ENCODE data around the genes STX17 and CYLC2.

DNA sequence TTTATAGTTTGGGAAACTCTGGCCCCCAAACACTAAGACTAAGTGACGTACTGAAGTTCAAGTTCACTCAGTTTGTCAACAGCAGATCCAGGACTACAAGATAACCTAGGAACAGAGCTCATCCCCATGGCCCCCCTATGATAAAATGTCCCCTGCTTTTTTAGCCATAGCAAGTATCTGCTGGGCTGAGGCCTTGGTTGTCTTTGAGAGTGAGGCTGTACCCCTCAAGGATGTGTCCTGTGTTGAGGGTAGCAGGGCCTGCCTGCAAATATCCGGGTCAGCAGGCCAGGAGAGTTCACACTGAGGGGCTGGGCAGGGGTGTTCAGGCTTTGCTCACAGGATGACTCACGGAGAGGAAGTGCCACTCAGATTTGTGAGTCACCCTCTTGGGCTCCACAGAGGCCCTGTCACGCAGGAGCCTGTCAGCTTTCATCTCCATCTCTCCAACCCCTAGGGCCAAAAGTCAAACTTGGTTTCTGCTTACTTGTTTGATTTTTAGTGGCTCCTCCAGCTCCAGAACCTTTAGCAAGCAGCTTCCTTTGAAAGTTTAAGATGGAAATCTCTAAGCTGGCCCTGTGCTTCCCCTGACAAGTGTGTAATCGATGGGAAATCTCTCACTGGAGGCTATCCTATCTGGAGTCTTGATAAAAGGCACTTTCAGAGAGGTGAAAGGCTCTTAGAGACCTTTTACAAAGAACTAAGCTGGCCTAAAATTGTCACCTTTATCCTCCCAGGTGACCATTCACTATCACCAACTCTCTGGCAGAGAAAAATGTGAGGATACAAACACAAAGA, 211.5 kb downstream of the SEC61B start:
- PRO-cap: no peak
- RAMPAGE, long total RNA, 4 experiments: no peak in any of the 4 experiments

GRCh38 chr9:99830909-99831306, 9.2 kb downstream of the NR4A3 start:
- PRO-cap: no peak
- RAMPAGE, long total RNA, 4 experiments: no peak in any of the 4 experiments

DNA sequence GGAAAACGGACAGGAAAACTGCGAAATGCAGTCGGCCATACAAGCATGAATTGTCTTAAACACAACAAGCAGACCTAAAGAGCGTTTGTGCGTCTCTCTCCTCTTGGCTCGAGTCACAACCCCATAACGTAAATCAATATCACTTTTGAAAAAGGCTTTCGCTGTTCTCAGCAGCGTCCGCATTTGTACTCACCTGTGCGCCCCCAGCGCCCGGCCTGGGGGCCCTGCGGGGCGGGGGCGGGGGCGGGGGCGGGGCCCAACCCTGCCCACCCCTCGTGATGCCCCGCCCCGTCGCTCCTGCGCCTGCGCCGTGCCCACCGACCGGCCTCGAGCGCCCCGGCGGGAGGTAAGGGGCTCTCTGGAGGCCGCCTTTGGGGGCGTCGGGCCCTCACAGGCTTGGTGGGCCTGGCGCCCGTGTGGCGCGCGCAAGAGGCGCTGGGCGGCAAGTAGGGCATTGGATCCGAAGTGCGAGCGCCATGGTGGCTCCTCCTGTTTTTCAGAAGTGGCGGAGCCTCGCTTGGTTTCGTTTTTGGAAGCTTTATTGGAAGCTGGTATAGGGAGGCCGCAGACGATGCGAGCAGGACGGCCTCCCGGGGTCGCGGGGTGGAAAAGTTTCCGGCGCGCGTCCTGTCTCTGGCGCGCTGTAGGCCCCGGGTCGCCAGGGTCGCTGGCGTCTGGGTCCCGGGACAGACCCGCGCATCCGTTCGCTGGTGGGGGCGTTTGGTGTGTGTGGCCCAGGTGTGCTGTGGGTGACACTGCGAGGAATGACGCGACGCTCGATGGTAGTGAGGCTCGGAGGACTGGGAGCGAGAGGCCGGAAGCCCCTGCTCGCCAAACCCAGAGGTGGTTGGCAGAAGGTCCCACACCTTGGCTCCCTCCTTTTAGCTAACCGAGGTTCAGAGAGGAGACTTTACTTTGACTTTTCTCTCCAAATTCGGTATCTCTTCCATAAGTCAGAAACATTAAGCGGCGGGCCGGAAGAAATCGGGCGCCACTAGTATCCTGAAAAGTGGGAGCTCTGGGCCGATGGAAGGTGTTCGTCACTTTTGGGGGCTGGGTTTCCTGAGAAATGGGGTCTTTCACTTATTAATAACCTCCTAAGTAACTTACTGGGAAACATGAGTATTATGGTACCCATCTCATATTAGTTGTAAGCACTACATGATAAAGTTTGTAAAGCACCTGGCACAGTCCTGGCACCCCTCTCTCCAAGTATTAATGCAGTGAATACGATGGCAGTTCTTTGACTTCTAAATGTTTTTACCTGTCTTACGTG, at the start of gene STX17:
Gene STX17 (plus strand): TSS at position 294 of the 1,276 bp plus-strand sequence.
- PRO-cap: bidirectional peak, plus-strand start at position 567 of the sequence, minus-strand start at position 226 of the sequence; bidirectional peak, plus-strand start at position 752 of the sequence, minus-strand start at position 722 of the sequence
- RAMPAGE, long total RNA, 4 experiments: start-site peak on the plus strand in 4 of 4 experiments, centred at positions 305 to 319 of the sequence, 266 to 487 reads per replicate; start-site peak on the minus strand in 4 of 4 experiments, centred at positions 231 to 234 of the sequence, 28 to 46 reads per replicate

DNA sequence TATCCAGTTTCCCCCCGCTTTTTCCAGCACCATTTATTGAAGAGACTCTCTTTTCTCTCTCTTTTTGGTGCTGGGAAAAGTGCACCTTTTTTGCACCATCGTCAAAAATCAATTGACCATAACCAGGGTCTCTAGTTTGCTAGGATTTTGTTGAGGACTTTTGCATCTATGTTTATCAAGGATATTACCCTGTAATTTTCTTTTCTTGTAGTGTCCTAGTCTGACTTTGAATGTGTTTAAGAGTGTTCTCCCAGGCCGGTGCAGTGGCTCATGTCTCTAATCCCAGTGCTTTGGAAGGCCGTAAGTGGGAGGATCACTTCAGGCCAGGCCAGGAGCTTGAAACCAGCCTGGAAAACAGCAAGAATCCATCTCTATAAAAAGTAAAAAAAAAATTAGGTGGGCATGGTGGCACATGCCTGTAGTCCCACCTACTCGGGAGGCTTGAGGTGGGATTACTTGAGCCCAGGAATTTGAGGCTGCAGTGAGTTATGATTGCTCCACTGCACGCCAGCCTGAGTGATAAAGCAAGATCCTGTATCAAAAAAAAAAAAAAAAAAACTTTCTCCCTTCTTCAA, 93.5 kb downstream of the STX17 start:
- PRO-cap: no peak
- RAMPAGE, long total RNA, 4 experiments: no peak in any of the 4 experiments

GRCh38 chr9:101184845-101185307, 156.3 kb downstream of the PLPPR1 start:
- PRO-cap: no peak
- RAMPAGE, long total RNA, 4 experiments: no peak in any of the 4 experiments

DNA sequence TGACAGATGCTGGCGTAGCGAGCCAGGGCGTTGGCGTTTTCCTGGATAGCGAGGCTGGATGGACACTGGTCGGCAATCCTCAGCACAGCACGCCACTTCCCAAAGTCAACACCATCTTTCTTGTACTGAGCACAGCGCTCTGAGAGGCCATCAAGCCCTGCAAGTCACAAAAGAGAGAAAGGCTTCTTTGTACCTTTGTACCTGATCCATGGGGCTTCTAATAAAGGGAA, 8.2 kb downstream of the ALDOB start:
- PRO-cap: no peak
- RAMPAGE, long total RNA, 4 experiments: no peak in any of the 4 experiments

DNA sequence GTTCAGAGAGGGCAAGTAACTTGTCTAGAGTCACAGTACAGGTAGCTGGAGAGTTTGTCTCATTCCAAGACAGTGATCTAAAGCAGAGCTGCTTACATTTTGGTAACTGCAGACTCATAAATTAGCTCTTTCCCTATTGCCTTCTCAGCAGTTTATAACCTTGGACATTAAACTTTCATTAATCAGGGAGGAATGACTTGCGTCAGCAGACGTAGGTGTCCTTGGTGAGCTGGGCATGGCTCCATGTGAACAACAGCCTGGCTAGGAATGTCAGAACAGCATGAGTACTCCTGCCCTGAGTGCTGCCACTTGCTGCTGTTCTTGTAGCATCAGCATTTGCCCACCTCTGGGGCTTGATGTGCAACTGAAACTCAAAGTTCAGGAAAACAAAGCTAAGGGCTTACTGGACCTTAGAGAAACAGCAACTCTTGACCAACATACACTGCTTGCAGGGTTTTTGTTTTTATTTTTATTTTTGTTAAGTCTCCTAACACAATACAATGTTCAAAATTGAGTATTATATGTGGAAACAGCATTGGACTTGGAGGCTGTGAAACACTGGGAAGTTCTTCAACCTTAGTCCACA, 2.3 kb upstream of the ALDOB start:
- PRO-cap: no peak
- RAMPAGE, long total RNA, 4 experiments: no peak in any of the 4 experiments

DNA sequence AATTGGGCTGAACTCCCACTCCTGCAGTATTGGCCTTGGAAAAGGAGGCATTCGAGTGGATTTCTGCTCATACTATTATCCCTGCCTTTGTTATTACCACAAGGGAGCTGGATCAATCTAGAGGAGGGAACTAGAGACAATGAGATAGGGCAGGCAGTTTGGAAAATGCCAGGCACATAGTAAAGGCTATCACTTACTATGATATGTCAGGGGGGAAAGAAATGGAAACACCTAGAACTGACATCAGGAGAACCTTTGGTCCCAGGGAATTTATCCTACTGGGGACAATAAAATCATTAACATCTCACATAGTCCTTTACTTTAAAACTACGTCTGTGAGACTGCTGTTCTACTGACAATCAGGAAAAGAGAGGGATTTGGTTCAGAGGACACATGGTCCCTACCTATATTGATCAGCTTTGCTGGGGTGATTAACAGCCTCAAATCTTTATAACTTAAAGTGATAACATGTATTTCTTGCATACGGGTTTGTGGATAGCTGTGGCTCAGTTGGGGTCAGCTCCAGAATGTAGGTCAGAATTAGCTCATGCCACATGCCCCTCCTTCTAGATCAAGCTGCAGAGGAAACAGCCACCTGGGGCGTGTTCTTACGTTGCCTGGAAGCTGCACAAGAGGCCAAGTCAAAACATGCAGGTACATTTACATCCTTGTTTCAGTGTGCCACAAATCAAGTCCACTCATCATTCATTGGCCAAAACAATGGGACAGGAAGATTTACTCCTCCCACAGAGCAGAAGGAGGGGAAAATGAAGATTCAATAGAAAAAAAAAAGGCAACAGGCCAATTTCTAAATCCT, 7.5 kb downstream of the PGAP4 start:
- PRO-cap: bidirectional peak, plus-strand start at position 609 of the sequence, minus-strand start at position 529 of the sequence; bidirectional peak, plus-strand start at position 676 of the sequence, minus-strand start at position 630 of the sequence
- RAMPAGE, long total RNA, 4 experiments: no peak in any of the 4 experiments

DNA sequence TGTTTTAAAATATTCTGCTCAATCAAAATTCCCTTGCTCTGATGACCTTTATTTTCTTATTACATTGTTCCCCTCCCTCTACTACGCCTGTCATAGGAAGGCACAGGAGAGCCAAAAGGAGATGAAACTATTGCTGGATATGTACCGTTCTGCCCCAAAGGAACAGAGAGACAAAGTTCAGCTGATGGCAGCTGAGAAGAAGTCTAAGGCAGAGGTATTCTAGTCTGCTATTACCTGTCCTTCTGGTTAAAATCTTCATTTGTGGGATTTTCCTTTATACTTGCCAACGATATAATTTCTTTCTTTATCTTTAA, 20.2 kb downstream of the RNF20 start:
- PRO-cap: no peak
- RAMPAGE, long total RNA, 4 experiments: no peak in any of the 4 experiments

DNA sequence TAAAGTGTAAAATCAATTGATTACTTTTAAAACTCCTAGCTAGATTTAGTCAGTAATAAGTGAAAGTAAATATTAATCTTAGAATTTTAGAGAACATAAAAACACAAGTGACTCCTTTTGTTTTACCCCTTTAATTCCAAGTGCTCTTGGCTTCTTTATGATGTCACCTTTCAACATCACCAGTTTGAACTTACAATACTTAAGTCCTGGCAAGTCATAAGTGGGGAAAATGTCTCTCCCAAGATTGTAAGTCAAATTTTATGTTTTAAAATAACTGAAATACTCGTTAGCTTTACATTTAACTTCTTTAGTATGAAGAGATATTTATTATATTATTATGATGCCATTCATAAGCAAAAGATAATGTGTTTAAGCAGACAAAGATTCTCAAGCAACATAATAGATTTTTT, at the start of gene CYLC2:
Gene CYLC2 (plus strand): TSS at position 182 of the 410 bp plus-strand sequence.
- PRO-cap: no peak
- RAMPAGE, long total RNA, 4 experiments: no peak in any of the 4 experiments

GRCh38 chr9:103189185-103189404, 194.0 kb downstream of the CYLC2 start:
- PRO-cap: no peak
- RAMPAGE, long total RNA, 4 experiments: no peak in any of the 4 experiments

DNA sequence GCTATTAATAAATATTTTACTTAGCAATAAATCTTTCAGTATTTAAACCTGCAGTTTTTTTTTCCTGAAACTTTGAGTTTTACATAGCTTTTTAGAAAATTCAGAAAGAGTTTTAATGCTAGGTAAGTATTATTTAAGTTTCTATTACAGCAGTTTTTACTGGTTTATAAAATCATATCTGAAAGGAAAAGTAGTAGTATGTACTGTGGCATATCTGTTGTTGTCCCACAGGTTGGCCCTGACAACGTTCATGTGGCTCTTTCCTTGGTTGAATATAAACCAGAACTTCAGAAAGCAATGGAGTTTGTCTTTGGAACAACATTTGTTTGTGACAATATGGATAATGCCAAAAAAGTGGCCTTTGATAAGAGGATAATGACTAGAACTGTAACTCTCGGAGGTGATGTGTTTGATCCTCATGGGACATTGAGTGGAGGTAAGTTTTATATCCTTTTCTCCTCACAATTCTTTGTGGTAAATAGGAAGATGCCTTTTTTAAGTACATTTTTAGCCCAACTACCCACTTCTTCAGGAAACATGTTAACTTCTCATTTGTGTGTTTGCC, 23.9 kb downstream of the SMC2 start:
- PRO-cap: no peak
- RAMPAGE, long total RNA, 4 experiments: no peak in any of the 4 experiments

- PRO-cap: no peak
- RAMPAGE, long total RNA, 4 experiments: no peak in any of the 4 experiments
Observed at GRCh38 chr9:104818477-104818905, 54.6 kb downstream of the NIPSNAP3B start.

DNA sequence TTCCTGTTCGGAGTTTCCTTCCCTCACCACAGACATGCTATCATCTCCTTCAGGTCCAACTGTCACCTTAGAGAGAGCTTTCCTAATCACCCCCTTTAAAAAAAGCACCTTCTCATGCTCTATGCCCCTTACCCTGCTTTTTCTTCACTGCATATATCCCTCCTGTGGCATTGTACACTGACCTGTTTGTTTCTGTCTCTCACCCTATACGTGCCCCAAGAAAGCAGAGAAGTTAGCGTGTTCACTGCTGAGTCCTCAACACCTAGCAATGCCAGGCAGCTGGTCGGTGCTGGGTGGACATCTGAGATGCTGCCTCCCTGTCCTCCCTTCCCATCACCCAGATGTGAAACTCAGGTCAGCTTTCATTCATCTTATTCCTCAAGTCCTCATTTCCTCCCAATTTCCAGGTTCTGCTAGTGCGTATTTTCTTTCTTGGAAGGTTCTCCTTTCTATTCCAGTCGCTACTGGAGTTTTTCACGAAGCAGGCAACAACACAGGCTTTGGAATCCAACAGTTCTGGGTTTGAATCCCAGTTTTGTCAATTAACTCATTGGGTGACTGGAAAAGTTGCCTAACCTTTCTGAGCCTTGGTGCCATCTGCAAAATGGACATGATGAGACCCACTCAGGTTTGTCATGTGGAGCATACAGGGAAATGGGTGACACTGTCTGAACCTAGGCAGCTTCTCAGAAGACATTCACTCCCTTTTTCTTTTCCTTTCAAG, 79.2 kb downstream of the NIPSNAP3B start:
- PRO-cap: no peak
- RAMPAGE, long total RNA, 4 experiments: no peak in any of the 4 experiments

DNA sequence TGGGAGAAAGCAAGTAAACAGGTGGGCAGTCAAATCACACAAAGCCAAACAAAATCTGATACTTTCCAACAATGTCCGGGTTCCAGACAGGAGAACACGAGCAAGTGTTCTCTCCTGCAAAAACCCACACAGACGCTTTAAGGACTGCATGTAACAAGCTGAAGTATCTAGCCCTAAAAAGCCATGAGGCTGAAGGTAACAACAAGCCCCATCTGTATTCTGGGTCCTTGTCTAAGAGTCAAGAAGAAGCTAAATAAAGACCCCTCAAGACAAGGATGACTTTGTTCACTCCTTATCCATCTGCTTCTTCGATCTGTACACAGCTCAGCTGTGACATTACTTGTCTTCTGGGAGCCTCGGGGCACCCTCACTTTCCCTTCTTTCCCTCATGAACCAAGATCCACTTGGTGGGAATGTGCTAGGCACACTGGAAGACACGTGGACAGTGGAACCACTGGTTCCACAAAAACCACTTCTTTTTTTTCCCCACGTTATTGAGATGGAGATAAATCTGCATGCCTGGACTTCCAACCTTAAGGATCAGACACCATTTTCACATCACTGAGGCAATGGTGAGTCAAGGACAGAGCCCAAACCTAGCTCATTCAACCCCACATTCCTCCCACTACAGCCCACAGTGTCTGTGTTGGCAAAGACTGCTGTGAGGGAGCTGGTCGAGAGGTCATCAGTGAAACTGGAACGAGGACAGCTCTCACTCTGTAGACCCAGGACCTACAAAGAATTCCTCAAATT, 75.0 kb downstream of the ABCA1 start:
- PRO-cap: no peak
- RAMPAGE, long total RNA, 4 experiments: no peak in any of the 4 experiments

DNA sequence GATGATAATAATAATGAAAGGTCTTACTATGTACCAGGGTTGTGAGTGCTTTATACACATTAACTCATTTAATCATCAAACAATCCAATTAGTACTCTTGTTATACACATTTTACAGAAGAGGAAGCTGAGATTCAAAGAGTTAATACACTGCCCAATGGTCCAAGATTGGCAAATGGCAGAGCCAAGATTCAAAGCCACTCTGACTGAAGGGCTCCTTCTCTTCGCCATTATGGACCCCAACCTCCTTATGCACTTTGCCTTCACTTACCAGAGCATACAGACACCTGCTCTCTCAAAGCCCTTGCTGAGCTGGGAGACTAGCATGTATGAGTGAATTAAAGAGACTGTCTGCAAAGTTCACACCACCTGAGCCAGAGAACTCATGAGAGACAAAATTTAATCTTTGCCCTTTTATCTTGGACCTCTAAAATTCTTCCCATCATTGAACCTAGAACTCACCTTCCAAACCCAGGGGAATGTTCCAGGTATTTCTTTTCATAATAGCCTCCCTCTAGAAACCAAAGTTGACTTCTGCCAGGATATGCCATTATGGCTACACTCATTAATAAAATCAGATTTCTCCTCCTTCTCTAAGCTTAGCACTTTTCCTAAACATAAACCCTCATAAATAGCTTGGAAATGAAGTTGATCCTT, 33.4 kb downstream of the ABCA1 start:
- PRO-cap: no peak
- RAMPAGE, long total RNA, 4 experiments: no peak in any of the 4 experiments

- PRO-cap: no peak
- RAMPAGE, long total RNA, 4 experiments: no peak in any of the 4 experiments
Observed at GRCh38 chr9:104915097-104915579, 12.8 kb downstream of the ABCA1 start.

DNA sequence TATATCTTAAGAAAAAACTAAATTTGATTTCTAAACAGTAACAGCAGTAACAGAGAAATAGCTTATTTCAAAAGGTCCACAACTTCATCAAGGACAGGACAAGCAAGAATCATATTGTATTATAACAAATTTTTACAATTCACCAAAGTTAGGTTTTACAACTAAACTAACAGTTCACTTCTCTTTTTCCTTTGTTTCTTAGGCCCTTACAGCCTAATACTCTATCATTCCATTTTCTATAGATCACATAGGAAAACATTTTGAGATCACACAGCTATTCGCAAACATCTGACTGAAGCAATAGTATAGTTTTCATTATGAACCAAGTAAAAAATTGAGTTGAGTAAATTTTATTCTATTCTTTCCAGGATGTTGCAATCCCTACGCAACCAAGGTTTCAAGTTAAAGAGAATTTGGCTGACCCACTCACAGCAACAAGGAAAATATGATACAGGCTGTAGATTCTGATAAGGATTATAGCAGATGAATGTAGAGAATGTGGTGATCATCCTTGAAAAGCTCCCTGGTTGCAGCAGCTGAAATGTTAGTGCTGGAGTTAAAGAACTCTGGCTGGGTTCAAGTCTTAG, 4.8 kb downstream of the ABCA1 start:
- PRO-cap: no peak
- RAMPAGE, long total RNA, 4 experiments: no peak in any of the 4 experiments

DNA sequence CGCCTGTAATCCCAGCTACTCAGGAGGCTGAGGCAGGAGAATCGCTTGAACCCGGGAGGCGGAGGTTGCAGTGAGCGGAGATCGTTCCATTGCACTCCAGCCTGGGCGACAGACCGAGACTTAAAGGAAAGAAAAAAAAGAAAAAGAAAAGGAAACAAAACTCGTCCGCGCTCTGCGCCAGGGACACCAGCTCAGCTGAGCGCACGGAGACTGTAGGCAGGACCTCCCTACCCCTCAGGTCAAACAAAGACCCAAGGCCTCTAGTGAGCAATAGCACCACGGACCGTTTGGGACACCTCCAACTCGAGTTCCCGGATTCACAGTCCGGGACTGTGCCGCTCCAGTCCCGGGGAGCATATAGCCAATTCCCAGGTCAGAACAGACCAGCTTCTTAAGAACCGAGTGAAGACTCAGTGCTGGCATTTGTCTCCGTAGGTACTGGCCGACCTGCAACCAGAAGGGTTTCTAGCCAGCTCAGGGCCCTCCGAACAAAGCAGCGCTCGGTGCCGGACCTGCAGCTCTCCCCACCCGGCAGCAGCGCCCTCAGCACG, 798 bp downstream of the ABCA1 start:
- PRO-cap: bidirectional peak, plus-strand start at position 183 of the sequence, minus-strand start at position 96 of the sequence
- RAMPAGE, long total RNA, 4 experiments: no peak in any of the 4 experiments

GRCh38 chr9:105064099-105065427, 136.6 kb upstream of the ABCA1 start:
- PRO-cap: bidirectional peak, plus-strand start at chr9:105064916, minus-strand start at chr9:105064583
- RAMPAGE, long total RNA, 4 experiments: no peak in any of the 4 experiments